ENCODE results near the genes GIN1, NUDT12 and WDR36.

- RRBS, result 4% methylated on average over 3 of the region's 47 CpGs
Measured at GRCh38 chr5:103119490-103120438, at the start of gene GIN1. Gene GIN1 (minus strand): TSS chr5:103120138.

GRCh38 chr5:103562328-103563066 is at the start of gene NUDT12:
Gene NUDT12 (minus strand): TSS chr5:103562789.
- RRBS, result no CpG with 5 or more reads among the region's 40 CpGs

DNA sequence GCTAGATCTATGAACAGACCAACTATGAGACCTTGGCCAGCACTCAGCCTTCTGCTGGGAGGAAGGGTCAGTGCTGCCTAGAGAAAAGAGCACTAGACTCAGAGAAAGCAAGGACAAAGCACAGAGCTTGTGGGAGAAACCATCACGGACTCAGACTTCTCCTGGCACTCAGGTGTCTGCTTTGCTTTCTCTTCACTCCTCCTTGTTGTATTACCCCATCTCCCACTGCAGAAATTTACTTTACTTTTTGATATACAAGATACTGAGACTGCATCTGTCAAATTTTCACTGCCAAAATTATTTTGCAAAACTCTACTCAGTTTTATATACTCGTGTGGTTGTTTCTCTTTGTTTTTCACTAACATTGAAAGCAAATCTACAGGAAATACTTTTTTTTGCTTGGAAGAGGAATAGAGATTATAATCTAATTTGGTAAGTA is 890.1 kb upstream of the NUDT12 start:
- RRBS, result no CpG with 5 or more reads among the region's 2 CpGs

DNA sequence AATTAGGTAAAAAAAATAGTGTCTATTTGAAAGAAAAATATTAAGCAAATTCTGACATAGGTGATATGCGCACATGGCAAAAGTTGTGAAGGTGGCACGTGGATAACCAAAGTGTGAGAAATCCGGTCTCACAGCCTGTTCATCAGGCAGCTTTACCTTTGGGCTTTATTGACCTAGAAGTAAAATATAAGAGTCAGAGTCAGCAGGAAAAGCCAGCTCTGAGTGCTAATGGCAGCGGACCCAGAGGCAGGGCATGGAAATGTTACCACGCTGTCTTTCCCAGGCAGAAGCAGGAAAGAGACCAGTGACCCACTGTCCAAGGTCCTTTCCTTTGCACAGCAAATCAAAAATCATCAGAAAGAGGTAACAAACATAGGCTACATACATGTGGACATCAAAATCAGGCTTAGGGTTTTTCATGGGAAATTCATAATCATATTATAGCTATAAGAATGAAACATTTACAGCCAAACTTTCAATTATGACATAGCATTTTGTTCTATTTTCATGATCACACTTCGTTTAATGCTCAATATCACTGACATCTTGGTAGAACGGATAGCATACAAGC is 203.1 kb downstream of the EFNA5 start:
- RRBS, result no CpG with 5 or more reads among the region's 7 CpGs

- RRBS, result no CpG with 5 or more reads among the region's 3 CpGs
Measured at GRCh38 chr5:107486873-107487509, 183.7 kb downstream of the EFNA5 start.

- RRBS, result no CpG with 5 or more reads among the region's 3 CpGs
Measured at GRCh38 chr5:107511859-107512517, 158.7 kb downstream of the EFNA5 start.

DNA sequence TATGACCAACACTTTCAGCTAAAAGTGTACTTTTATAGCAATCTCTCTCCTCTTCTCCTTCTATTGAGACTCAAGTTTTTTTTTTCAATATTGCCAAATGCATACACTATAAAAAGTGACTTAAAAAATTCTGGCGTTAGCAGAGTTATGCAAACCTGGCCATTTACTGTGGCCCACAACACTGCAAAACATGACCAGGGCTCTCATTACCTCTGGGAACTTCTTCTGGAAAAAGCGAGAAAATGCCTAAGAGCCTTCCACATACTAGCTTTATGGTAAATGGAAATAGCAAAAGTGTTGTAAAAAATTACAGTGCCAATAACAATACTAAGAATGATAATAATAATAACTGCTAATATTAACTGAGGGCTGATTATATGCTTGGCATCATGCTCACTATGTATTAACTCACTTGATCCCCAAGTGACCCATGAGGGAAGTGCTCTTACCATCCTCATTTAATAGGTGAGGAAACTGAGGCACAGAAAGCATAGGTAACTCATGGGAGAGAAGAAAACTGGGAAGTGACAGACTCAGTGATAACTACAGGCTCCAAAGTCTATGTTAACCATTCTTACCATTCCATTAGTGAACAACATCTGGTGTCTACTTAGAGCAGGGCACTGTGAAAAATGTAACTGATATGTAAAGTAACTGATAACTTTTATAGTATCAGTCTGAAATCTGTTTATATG is 118.6 kb downstream of the EFNA5 start:
- RRBS, result no CpG with 5 or more reads among the region's 2 CpGs

DNA sequence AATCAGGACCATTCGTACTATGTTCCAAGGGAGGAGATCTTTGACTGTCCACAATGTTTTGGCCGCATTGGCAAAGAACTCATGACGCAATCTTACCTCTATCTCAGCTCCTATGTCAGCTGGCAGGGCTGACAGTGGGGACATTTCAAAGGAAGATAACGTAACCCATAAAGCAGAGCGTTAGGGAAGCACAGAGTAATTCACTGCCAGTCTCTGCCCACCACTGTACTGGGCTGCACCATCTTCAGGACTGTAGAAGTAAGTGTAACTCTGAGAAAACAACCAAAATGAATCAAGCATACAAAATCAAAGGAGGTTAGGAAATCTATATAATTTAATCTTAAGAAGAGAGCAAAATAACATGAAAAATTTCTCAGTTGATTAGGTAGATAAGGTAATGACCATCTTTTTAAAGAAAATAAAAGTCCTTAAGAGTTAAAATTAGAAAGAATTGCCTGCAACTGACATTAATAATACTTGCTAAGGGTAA is 69.5 kb downstream of the EFNA5 start:
- RRBS, result no CpG with 5 or more reads among the region's 5 CpGs

- RRBS, result no CpG with 5 or more reads among the region's 8 CpGs
Measured at GRCh38 chr5:107812272-107812984, 141.7 kb upstream of the EFNA5 start.

GRCh38 chr5:108378279-108378857 is 3.5 kb downstream of the FBXL17 start:
- RRBS, result no CpG with 5 or more reads among the region's 10 CpGs

DNA sequence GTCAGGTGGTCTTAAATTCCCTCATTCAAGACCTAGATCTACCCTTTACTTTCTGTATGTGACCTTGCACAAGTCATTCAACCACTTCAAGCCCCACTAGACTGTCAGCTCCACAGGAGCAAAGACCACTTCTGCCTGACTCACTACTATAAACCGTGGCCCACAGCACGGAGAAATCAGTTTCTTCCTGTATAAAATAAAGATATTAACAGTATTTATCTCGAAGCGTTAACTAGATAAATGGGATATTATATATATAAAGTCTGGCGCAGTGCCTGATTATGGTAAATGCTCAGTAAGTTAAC is 2.0 kb downstream of the FBXL17 start:
- RRBS, result no CpG with 5 or more reads among the region's 5 CpGs

DNA sequence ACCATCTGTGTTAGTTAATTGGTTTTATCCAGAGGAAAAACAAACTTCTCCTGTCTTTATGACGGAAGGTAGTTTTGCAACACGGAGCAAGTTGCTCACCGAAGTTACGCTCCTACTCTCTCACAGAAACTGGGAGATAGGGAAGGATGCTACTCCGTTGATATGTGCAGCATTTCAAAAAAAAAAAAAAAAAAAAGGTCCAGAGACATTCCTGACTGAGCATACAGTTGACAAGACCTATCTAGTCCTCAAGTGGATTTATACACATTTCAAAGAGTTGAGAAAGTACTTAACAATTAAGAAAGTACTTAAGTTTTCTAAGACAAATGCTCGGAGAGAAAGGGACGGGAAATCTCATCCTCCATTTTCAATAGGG is 550 bp upstream of the FER start:
- RRBS, result no CpG with 5 or more reads among the region's 7 CpGs

- RRBS, result no CpG with 5 or more reads among the region's 9 CpGs
Measured at GRCh38 chr5:109325398-109326292, 84.1 kb downstream of the PJA2 start.

DNA sequence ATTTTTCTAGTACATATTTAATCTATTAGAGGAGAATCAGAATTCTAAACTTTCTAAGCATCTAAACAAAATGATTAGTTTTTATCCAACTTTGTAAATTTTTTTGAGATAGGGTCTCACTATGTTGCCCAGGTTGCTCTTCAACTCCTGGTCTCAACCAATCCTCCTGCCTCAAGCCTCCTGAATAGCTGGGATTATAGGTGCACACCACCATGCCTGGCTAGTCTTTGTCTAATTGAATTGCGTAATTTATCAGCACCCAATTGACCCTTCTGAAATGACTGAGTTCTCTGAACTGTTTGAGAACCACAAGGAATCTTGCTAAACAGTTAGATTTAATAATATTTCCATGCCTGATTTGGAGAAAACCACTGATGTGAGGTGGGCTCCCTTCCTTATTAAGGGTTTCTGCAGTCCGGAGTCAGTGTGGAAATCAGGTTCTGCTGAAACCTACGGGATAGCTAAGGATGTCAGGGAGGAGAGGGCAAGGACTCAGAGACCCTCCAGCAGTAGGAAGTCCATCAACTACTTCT is 75.7 kb downstream of the PJA2 start:
- RRBS, result no CpG with 5 or more reads among the region's 3 CpGs

- RRBS, result no CpG with 5 or more reads among the region's 3 CpGs
Measured at GRCh38 chr5:109350552-109350975, 59.2 kb downstream of the PJA2 start.

GRCh38 chr5:109691732-109692387 is 2.1 kb downstream of the MAN2A1 start:
- RRBS, result no CpG with 5 or more reads among the region's 1 CpG

DNA sequence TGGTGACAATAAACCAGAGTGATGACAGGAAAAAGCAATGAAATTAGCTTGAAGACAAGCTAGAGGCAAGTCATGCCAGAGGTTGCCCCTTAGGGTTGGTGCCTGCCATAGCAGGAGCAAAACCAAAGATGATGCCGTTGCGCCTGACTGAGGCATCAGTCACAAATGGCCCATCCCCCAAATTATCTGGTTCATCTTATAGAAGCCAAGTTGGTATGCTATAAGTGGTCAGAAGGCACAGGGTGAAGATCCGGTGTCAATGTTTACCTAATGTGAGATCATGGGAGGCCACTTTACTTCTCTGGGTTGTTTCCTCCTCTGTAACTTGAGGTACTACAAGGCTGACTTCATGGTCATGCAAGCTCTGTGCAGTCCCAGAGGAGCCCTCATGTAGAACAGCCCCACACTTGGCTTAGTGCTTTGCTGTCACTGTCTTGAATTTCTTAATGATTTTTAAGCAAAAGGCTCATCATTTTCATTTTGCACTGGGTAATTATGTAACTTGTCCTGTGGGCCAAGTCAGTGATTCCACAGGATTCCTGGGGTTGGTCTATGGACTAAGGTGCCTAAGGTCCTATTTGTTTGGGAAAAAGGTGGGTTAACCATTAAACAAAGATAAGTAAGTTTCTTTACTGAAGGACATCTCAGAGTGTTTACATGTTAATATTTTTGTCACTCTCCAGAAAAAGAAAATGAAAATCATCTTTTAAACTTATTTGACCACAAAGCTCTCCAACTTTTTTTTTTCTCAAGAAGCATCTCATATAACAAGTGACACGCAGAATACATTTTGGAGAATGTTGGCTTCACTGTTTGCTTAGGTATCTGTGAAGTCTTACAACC is 211.5 kb downstream of the MAN2A1 start:
- RRBS, result no CpG with 5 or more reads among the region's 4 CpGs

- RRBS, result 3% methylated on average over 10 of the region's 53 CpGs
Measured at GRCh38 chr5:111091935-111092985, at the start of gene WDR36. Gene WDR36 (plus strand): TSS chr5:111092348.

GRCh38 chr5:111512659-111513643 is 616 bp upstream of the STARD4 start:
- RRBS, result no CpG with 5 or more reads among the region's 28 CpGs

DNA sequence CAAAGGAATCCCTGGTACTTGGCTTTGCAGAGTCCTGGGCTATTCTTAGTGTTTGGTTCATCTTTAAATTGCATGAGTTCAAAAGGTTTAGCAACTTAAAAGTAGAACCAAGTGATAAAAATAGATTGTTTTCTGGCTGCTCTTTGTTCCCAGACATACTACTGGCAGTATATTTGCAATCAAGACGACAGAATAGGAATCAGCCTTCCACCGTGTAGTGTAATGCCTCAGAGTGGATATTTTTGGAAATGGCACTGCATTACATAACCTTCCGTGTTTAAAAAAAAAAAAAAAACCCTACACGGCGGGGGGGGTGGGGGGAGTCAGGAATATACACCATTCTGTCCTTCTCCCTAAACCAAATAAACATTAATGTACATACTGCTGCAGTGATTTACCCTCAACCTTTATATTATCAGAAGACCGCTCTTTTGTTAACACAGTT is 954 bp downstream of the NREP start:
- RRBS, result no CpG with 5 or more reads among the region's 6 CpGs